Left cardiac atrium (tissue), 1 donor: Measurements from ENCODE around the gene BRMS1.

DNA sequence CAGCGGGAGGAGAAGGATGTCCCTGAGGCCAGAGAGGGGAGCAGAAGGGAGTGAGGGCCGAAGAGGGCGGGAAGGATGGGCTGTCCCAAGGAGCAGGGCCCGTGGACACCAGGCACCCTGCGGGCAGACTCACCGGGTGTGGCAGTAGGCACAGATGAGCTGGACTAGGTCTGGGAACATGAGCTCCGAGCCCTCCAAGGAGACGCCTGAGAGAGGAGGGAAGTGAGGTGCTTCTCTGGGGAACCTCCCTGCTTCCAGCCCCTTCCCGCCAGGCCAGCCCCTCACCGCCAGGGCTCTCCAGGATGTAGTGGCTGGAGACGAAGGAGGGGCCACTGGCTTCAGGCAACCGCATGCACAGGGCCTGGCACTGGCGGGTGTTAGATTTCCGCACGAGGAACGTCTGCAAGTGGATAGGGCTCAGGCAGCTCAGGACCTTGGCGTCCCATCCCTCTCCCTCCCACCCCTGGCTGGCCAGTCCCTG lies 717 bp downstream of the RIN1 start:
- PRO-cap = no peak

- PRO-cap = bidirectional peak, plus-strand start at chr11:66345216, minus-strand start at chr11:66345056
These were observed at the start of gene BRMS1 for GRCh38 chr11:66344760-66345671. TSS of gene BRMS1 (minus strand) at chr11:66345104.

- PRO-cap = no peak
These were observed 1.7 kb upstream of the B4GAT1 start for GRCh38 chr11:66349016-66349544.

- PRO-cap = no peak
These were observed 797 bp downstream of the SLC29A2 start for GRCh38 chr11:66370858-66371068.

- PRO-cap = bidirectional peak, plus-strand start at chr11:66373560, minus-strand start at chr11:66373334
These were observed 1.7 kb upstream of the SLC29A2 start for GRCh38 chr11:66373154-66373672.

GRCh38 chr11:66479044-66480154 lies 835 bp upstream of the DPP3 start:
- PRO-cap = no peak

- PRO-cap = no peak
These were observed 8.0 kb downstream of the RBM4 start for GRCh38 chr11:66646057-66647345.

DNA sequence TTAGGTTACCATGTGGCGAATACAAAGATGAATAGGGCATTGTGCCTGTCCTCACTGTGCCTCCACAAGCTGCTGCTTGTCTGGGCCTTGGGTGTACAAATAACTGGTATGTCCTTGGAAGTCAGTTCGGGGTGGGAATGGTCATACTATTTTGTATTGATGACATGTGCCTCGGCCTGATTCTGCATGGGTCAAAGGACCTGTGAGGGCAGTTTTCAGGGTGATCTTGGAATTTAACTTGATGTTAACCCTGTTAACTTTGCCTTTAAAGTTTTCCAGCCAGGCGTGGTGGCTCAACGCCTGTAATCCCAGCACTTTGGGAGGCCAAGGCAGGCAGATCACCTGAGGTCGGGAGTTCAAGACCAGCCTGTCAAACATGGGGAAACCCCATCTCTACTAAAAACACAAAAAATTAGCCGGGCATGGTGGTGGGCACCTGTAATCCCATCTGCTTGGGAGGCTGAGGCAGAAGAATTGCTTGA lies 11.5 kb downstream of the RBM4 start:
- PRO-cap = no peak

DNA sequence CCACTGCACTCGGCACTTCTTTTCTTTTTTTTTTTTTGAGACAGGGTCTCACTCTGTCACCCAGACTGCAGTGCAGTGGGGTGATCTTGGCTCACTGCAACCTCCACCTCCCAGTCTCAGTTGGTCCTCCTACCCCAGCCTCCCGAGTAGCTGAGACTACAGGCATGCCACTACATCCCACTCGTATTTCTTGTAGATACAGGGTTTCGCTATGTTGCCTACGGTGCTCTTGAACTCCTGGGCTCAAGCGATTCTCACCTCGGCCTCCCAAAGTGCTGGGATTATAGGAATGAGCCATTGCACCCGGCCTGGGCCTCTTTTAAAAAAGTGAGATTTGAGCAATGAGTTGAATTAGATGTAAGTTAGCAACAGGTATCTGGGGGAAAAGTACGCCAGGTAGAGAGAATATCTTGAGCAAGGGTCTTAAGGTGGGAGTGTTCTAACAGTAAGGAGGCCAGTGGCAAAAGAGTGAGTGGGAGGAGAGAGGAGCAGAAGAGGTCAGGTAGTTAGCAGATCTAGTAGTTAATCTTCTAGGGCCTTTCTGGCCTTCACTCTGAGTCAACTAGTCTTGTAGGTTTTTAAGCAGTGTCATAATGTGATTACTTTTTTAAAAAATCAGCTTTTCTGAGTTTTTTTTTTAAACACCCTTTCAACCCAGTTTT lies 16.9 kb downstream of the RBM4 start:
- PRO-cap = no peak

DNA sequence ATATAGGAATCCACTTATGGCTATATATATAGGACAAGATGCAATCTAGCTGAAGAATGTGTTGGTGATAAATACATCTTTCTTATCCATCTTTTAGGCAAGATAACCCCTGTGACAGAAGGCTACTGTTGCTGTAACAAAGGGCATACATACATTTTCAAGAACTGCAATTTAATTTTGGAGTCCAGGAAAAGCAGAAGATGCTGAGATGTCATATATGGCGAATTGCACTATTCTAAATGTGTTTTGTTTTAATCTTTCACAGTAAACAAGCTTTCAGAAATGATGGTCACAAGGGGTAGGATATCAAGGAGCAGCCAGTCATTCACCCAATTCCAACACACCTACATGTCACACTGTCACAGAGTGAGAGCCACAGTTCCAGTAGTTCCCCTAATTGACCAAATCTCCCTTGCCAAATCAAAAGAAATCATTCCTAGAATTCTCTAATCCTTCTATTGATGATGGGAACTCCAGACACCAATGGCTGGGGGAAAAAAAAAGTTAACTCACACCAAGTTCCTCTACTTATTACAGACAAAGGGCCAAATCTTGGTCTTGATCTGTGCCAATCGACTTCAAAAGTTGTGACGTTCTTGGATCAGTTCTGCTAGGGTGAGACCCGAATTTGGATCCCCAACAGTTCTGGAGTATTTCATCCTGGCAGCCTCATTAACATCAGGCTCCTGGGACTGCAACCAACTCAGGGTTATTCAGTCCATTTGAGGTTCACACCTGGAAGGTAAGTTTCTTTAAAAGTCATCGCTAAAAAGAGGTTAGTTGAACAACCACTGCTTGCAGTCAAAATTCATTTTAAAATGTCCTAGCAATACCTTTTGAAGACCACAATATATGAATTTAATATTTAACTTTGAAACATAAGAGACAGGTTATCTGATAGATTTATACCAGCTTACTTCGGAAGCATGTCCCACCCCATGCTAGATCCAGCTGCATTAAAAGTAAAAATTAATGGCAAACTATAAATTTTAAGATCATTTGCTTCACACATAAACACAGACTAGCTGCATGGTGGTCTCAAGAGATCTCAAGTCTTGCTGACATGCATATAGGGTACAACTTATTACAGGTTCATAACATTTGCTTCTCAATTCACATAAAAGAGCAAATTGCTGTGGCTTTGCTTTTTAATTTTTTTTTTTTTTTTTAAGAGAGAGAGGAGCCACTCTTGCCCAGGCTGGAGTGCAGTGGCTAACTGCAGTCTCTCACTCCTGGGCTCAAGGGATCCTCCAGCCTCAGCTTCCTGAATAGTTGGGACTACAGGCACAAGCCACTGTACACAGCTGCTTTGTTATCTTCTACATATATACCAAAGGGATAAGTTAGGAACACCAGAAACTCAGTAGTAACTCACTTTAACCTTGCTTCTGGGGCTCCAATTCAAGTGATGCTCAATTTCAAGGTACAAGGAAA lies 11.4 kb downstream of the RBM4B start:
- PRO-cap = no peak

GRCh38 chr11:66704656-66705545 lies 24.1 kb downstream of the SPTBN2 start:
- PRO-cap = no peak

GRCh38 chr11:66844555-66844851 lies 1.3 kb downstream of the RCE1 start:
- PRO-cap = no peak

DNA sequence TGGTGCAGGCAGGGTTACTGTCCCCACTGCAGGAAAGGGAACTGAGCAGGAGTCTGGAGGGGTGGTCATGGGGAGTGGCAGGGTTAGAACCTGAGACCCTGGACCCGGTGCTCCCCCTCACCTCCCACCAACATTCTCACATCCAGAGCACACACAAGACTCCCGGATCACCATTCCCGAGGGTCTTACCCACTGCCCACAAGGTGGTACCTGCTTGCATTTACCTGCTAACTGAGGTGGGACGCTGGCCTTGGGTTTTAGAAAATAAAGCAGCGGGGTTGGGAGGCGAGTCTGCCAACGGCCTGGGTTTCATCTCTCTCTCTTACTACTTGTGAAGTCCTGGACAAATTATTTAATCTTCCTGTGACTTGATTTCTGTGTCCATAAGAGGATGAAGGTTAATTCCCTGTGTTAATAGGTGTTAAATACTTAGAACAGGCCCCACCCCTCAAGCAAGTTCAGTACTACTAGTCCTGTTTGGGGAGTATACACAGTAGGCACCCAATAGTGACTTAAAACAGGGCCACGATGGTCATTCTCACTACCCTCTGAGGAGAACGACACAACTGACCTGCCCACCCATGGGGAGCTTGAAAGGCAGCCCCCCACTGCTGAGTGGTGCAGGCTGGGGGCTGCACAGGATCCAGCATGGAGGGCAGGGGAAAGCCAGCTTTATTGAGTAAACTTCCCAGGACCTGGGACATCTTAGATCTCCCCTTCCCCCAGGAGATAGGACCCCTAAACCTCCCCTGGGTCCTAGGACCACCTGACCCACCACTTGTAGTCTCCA lies 4.8 kb downstream of the RCE1 start:
- PRO-cap = no peak

- PRO-cap = no peak
These were observed 4.1 kb upstream of the C11orf86 start for GRCh38 chr11:66970693-66971687.

GRCh38 chr11:67022550-67022917 lies 400 bp upstream of the SYT12 start:
- PRO-cap = no peak

DNA sequence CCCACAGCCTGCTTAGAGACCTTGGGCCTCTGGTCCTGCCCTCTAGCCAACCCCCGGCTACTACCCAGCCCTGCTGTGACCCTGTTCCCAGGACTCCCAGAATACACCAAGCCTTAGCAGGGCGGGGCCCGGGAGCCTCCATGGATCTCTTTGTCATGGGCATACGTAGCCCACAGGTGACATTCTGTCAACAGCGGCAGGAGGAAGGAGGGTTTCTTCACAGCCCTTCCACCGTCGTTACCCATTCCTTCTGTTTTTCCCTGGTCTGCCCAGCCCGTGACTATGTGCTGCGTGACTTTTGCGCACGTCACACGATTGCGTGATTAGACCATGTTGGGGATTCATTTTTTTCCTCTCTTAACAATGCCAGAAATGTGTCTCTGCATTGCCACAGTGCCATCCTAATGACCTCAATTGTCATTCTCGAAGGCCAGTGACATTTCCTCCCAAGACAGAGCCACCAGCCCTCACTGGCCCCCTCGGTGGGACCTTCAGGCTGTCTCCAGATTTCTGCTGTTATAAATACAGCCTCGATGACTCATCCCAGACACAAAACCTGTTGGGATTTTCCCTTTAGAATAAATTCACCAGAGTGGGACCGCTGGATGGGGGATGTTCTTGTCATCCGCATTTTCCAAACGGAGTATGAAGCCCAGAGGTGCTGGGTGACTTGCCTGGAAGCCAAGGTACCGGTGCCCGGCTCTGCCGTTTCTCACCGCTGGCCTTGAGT lies 9.1 kb downstream of the SYT12 start:
- PRO-cap = no peak

GRCh38 chr11:67054450-67054981 lies 2.1 kb upstream of the RHOD start:
- PRO-cap = no peak

DNA sequence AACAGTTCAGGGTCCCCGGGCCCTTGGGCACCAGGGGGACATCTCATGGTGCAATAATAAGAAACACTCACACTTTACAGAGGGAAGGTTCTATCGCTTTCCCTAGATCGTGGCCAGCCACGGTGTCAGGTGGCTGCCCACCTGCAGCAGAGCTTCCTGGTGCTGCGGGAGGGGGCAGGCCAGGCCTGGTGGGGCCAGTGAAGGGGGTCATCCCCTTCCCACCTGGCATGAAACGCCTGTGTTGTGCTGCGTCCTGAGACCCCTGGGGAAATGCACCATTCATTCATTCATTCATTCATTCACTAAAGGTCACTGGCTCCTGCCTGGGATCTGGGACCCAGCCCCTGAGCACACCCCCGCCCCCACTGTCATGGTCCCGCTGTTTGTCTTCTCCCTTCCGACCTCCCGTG lies 392 bp upstream of the RHOD start:
- PRO-cap = no peak

DNA sequence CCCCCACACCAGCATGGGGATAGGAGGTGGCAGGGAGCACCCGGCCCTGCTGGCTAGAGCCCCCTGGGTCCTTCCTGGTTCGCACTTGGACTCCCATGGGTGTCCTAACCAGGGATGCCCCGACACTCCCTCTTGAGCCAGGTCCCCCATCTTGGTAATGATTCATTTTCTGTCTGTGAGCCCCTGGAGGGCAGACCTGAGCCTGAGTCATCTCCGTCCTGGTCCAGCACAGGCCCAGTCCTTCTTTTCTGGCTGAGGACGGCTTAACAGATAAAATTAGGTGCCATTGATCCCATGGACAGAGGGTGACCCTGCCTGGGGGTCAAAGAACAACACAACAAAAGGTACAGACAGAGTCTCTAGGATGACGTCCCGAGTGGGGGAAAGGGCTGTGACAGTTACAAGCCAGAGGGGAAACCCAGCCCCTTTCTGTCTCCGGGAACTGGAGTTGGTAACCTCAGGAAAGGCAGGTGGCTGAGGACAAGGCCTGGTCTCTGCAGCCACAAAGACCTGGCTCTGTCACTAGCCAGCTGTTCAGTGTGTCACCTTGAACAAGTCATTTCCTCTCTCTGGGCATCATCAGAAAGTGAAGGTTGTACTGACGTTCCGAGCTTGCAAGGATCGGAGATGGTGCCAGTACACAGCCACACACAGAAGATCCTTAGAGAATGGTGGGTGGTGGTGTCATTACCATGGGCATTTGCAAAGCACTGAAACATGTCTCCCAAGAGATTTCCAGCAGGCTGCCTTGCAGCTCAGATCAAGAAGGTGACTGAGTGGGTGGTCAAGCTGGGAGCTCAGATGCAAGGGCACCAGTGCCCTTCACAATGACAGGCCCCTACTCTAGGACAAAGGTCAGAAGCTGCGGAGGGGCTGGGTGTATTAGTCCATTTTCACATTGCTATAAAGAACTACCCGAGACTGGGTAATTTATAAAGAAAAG lies 3.7 kb downstream of the RHOD start:
- PRO-cap = no peak

GRCh38 chr11:67181536-67181944 lies 62.5 kb downstream of the KDM2A start:
- PRO-cap = no peak